Lung (tissue), 4 donors: ENCODE measurements around a stretch of chr22.

GRCh38 chr22:31347287-31348056 lies 1.3 kb upstream of the PATZ1 start:
- PRO-cap, result no peak
- RAMPAGE, long total RNA, result no peak
- RRBS, result under 1% methylated on average over 20 of the region's 50 CpGs

GRCh38 chr22:31681806-31682259 lies 19.8 kb upstream of the PISD start:
- PRO-cap, result no peak
- RAMPAGE, long total RNA, result no peak
- RRBS, result no CpG with 5 or more reads among the region's 13 CpGs

DNA sequence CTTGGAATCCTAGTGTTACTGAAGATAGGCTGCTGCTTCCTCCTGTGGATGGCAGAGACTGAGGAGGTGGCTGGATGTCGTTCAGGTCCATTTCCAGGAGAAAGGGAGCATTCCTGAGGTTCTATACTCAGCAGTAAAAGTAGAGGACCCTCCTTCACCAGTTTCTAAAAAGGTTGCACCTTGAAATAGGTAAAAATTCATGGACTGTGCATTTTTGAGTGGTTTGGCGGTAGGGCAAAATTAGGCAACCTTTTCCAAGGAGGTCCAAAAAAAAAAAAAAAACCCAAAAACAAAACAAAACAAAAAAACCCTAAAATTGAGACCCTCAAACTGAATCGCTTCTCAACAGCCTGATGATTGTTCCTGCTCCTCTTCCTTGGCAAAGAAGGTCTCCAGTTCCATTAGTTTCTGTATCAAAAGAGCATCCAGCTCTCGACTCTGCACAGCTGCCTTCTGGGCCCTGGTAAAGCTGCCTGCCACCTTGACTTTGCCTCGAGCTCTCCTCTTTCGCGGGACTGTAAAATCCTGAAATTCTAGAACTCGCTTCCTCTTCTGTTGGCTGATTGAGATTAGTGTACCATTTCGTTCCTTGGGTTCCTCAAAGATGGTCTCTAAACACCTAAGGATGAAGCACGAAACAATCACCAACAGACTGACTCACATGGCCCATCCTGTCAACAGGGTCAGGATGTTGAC lies 23.3 kb upstream of the PISD start:
- PRO-cap, result no peak
- RAMPAGE, long total RNA, result no peak
- RRBS, result no CpG with 5 or more reads among the region's 10 CpGs

- PRO-cap, result no peak
- RAMPAGE, long total RNA, result no peak
- RRBS, result no CpG with 5 or more reads among the region's 18 CpGs
These were observed 791 bp upstream of the DEPDC5 start for GRCh38 chr22:31752931-31753525.

DNA sequence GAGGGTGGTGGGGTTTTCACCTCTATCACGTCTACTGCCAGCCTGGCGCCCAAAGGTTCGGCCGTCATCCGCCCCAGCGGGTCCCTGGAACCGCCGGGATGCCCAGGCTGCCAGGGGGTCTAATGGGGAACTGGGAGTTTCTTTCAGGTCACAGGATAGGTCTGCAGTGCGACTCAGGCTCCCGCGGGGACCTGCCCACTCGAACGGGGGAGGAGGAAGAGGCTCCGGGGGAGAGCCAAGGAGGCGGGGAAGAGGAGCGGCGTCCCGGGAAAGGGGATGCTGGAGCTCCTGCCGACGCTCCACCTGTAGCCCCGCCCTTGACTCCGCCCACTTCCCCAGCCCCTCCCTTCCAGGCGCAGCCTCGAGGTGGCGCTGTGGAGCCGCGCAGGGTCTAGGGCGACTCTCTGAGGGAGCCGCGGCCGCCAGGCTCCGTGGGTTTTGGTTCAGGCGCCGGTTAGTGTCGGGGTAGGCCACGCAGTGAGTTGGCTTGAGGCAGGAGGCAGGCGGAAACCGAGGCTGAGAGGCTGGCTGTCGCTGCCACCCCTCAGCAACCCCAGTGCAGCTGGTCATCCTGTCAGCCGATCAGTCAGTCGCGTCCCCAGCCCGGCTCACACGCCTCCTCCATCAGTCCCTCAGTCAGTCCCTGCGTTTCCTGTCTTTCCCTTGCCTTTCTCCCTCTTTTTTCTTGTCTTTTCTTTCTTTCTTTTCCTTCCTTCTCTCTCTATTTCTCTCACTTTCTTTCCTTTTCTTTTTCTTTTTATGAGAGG lies 26.3 kb downstream of the YWHAH start:
- PRO-cap, result no peak
- RAMPAGE, long total RNA, result no peak
- RRBS, result 9% methylated on average over 6 of the region's 45 CpGs

DNA sequence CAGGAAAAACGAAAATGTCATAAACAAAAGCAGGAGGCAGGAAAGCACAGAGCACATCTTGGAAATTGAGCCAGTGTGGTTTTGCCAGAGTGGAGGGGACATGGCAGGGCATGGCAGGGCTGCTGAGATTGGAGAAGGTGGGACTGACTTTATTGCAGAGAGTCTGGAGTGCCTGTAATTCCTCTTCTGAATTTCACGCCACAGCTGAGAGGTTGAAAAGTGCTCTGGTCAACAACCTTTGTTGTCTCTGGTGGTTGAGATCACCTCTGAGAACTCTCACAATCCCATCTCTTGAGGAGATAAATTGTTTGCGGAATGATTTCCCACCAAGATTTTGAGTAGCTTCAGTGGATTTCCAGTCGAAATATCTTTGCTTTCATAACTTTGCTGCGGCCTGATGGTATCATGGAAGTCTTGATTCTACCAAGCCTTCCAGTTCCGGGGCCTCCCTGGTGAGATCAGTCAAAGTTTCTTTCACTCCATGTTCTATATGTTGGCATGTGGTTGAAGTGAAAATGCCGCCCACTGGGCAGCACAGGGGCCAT lies 16.5 kb downstream of the SLC5A1 start:
- PRO-cap, result no peak
- RAMPAGE, long total RNA, result no peak
- RRBS, result no CpG with 5 or more reads among the region's 7 CpGs

DNA sequence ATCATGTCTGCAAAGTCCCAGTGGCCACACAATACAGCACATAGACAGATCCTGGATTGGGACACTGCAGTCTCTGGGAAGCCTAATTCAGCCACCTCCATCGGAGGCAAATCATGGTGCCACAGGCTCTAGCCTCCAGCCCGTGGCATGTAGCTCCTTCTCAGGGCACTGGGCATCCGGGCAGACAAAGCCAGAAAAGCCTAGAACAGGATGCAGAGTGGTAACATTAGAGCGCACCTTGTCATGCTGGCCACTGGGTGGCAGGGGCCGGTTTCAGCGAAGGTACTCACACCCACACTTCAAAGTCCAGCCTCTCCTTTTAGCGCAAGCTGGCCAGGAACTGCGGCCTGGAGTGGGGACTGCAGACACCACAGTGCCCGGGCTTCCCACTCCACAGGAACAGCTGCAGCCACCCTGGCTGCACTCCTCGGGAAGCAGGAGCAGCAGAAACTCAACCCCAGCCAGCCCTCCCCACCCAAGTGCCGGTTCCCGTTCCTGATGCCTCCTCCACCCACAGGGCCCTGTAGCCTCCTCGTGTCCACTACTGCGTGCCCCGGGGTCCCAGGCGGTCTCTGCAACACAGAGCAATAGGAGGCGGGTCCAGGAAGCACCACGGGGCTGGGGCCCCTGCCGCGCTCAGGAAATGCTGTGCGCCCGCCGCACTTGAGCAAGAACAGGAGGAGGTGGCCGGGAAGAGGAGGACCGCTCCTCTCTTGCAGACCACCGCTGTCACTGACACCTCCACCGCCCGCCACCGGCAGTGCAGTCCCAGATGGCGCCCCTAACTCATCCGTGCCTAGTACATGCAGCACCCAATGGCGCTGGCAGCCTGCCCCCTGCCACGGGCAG lies 2.3 kb downstream of the RFPL2 start:
- PRO-cap, result no peak
- RAMPAGE, long total RNA, result no peak
- RRBS, result 4% methylated on average over 13 of the region's 33 CpGs

- PRO-cap, result no peak
- RAMPAGE, long total RNA, result no peak
- RRBS, result no CpG with 5 or more reads among the region's 19 CpGs
These were observed 997 bp downstream of the FBXO7 start for GRCh38 chr22:32475487-32476129.

DNA sequence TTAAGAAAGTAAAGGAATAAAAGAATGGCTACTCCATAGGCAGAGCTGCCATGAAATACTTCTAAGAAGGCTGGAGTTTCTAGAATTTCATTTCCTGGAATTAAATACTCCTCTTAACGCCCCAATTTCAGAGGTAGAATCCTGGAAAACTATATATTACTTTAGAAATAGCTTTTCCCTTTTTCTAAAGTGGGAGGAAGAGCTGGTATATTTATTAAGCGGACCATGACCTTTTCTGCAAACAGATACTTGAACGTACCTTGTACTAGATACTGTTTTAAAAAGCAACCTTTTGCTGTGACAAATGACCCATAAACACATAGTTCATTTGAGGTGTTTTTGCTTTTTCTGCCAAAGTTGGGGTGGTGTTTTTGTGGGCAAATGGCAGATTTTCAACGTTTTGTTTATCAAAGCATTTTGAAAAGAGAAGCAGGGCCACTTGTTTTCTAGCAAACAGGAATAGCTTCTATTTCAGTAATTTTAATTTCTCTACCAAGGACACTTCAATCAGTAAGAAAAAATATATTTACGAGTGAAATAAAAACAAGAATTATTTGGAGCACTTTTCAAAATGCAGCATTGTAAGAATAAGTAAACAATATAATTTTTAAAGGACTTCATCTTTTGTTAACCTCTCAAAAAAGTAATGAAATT lies 2.2 kb downstream of the FBXO7 start:
- PRO-cap, result no peak
- RAMPAGE, long total RNA, result no peak
- RRBS, result no CpG with 5 or more reads among the region's 5 CpGs

DNA sequence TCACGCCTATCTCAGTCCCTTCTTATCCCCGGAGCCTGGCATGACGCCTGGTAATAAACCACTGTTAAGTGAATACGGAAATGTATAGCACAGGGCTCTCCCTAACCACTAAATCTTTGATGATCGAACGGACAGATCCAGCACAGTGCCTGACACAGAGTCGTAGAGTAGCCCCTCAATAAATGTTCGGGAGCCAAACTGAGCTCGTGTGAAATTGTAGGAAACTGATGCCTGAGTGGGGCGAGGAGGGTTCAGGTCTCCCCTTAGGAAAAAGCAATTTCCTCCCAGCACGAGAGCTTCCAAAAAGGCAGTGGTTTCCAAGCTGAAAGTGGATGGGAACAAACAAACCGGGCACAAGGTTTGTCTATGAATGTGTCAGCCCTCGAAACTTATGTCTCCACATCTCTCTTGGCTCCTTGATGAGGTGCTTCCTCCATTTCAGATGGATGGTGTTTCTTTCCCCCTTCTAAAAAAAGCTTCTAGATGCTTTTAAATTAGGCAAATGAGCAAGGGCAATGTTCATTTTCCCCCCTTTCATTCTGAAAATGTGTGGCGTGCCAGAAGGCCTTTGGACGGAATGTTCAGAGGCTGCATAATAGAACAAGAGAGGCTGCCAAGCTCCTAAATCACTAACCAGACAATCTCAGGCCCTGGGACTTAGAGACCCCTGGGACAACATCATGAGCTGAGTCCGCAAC lies 143.6 kb downstream of the FBXO7 start:
- PRO-cap, result no peak
- RAMPAGE, long total RNA, result no peak
- RRBS, result no CpG with 5 or more reads among the region's 16 CpGs

DNA sequence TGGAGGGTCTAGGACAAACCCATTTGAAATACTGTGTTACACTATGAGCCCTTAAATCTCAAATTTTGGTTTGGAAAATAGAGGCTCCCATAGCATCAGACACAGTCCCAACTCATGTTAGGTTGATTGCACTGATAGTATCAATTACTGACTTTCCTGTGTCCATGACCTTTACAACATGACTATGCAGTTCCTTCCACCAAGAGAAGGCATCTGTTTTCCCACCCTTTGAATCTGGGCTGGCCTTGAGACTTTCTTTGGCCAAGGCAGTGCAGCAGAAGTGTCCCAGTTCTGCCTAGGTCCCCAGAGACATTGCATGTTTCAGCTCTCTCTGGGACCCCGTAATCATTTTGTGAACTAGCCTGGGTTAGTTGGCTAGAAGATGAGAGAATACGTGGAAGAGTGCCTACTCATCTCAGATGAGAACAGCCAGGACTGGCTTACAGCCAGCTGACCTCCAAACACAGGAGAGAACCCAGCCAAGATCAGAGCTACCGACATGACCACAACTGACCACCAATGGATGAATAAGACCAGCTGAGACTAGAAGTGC lies 145.0 kb downstream of the FBXO7 start:
- PRO-cap, result no peak
- RAMPAGE, long total RNA, result no peak
- RRBS, result no CpG with 5 or more reads among the region's 3 CpGs

DNA sequence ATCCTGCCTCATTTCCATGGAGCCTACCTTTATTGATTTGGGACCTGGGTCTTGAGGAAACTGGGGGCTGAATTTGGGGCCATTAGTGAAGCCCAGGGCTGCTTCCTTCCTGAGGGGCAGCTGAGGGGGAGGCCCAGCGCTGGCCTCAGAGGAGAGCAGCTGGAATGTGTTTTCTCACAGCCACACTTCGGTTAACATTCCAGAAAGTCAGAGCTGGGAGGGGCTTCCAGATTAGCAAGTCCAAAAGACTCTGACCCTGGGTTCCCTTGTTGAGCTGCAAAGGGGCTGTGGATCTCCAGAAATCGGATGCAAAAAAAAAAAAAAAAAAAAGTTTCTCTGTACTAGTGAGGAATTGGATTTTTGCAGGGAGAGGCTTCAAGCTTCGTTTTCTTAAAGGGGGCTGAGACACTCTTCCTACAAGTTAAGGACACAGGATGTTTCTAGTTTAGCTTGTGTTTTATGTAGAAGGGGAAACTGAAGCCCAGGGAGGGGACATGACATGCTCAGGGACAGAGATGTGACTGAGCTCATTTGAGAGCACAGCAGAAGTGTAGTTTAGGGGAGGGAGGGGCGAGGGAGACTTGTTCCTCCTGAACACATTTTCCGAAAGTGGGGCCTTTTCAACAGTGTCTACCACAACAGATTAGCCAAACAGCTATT lies 147.9 kb downstream of the FBXO7 start:
- PRO-cap, result no peak
- RAMPAGE, long total RNA, result no peak
- RRBS, result no CpG with 5 or more reads among the region's 6 CpGs

- PRO-cap, result no peak
- RAMPAGE, long total RNA, result no peak
- RRBS, result no CpG with 5 or more reads among the region's 7 CpGs
These were observed 149.1 kb upstream of the TIMP3 start for GRCh38 chr22:32652400-32652904.

GRCh38 chr22:32754673-32755156 lies 46.8 kb upstream of the TIMP3 start:
- PRO-cap, result no peak
- RAMPAGE, long total RNA, result no peak
- RRBS, result no CpG with 5 or more reads among the region's 5 CpGs

DNA sequence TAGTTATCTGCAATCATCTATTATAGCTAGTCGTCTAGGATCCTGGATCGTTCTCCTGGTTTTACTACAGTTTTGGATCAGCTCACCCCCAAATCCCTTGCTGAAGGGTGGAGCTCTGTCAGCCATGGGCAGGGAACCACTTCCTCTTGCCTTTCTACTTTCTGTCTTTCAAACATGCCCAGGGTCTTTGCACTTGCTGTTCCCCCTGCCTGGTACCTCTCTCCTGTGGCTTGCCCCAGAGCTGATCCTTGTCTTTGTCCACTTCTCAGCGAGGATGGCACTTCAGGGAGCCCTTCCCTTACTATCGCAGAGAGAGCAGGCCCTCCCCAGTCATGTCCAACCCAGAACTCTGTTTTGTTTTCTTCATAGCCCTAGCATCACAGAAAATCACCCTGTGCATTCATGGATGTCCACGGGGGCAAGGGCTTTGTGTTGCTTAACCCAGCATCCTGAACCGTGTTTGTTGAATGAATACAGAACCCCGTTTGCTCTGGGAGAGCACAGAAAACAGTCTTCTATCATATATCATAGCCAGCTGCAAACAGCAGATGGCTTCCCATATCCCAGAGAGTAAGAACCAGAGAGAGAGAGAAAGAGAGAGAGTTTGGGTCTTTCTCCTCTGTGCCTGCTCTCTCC lies 794 bp upstream of the TIMP3 start:
- PRO-cap, result no peak
- RAMPAGE, long total RNA, result no peak
- RRBS, result no CpG with 5 or more reads among the region's 7 CpGs

- PRO-cap, result unidirectional peak, plus-strand start at chr22:32810425
- RAMPAGE, long total RNA, result no peak
- RRBS, result no CpG with 5 or more reads among the region's 7 CpGs
These were observed 8.8 kb downstream of the TIMP3 start for GRCh38 chr22:32810169-32810767.

- PRO-cap, result no peak
- RAMPAGE, long total RNA, result no peak
- RRBS, result no CpG with 5 or more reads among the region's 13 CpGs
These were observed 15.7 kb downstream of the TIMP3 start for GRCh38 chr22:32816824-32818005.

DNA sequence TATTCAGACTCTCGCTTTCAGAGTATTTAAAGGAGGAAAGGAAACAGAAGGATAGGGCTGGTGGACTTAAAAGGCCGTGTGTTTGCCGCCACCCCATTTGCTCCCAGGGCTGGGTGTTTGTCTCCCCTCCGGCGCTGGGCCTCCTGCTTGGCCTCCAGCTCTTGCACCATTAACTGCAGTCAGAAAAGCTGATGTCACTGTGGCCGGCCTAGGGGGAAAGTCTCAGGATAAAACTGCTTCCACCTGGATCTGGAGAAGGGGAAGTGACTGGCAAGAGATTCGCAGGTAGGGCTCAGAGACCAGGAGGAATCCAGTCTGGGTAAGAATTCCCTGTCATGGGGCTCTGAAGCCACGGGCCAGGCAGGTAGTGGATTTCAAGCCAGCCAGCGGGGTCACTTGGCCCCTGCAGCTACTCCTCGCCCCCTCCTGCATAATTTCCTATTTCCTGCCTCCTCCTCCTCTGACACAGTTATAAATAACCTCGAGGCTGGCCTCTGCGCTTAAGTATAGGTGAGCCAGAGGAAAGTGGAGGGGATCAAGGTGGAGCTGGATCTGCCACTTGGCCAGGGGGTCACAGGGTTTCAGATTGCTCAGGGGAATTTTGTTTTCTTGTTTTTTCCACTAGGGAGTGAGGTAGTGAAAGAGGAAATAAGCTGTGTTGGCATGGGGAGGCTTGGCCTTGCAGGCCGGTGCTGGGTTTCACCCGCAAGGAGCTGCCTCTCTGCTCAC lies 17.2 kb downstream of the TIMP3 start:
- PRO-cap, result no peak
- RAMPAGE, long total RNA, result no peak
- RRBS, result 39% methylated on average over 3 of the region's 14 CpGs

GRCh38 chr22:32841620-32841954 lies 40.1 kb downstream of the TIMP3 start:
- PRO-cap, result no peak
- RAMPAGE, long total RNA, result no peak
- RRBS, result no CpG with 5 or more reads among the region's 3 CpGs

- PRO-cap, result no peak
- RAMPAGE, long total RNA, result no peak
- RRBS, result no CpG with 5 or more reads among the region's 4 CpGs
These were observed 90.8 kb downstream of the SYN3 start for GRCh38 chr22:32967228-32967863.